Fallopian tube (tissue), 1 donor: ENCODE data around the genes TMEM140, STRA8, DGKI and ATP6V0A4.

- PRO-cap: bidirectional peak, plus-strand start at chr7:135147811, minus-strand start at chr7:135147739; unidirectional peak, plus-strand start at chr7:135148087; unidirectional peak, minus-strand start at chr7:135148592
Measured at GRCh38 chr7:135147669-135148916, at the start of gene TMEM140. TSS of gene TMEM140 (plus strand) at chr7:135148072.

DNA sequence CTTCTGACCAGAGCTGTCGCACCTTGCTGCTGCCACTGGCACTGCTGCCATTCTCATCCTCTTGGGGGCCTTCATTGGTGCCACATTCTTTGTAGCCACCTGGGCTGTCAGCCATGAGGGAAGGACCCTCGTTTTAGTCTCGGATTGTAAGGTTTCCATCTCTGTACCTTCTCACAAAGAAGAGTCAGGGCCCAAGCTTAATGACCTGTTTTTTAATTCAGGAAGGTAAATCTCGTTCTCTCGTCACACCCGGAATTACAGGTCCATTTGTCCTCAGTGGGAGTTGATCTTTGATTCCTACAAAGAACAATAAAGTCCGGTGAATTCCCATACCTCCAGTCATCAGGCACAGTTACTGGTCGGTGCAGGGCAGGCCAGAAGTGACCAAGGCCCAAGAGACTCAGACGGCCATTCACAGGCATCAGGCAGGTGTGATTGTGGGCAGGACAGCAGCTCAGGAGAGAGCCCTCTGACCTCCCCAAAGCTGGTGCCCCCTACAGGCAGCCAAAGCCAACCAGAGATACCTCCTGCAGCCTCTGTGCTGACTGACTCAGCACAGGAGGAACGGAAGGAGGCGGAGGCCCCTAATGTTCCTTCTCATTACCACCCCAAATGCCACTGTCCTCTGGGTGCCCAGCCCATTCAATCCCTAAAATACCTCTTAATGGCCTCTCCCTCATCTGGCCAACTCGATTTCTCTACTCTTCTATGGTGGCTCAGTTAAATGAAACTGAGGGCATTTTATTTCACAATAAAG is 1.6 kb downstream of the CYREN start:
- PRO-cap: no peak

- PRO-cap: unidirectional peak, plus-strand start at chr7:135207702
Measured at GRCh38 chr7:135207440-135207922, 3.8 kb downstream of the WDR91 start.

DNA sequence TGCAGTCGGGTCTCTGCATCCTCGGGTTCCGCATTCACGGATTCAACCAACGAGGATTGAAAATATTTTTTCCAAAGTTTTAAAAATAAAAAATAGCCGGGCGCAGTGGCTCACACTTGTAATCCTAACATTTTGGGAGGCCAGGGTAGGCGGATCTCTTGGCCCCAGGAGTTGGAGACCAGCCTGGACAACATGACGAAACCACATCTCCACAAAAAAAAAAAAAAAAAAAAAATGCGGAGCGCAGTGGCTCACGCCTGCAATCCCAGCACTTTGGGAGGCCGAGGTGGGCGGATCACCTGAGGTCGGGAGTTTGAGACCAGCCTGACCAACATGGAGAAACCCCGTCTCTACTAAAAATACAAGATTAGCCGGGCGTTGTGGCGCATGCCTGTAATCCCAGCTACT is 877 bp upstream of the WDR91 start:
- PRO-cap: no peak

DNA sequence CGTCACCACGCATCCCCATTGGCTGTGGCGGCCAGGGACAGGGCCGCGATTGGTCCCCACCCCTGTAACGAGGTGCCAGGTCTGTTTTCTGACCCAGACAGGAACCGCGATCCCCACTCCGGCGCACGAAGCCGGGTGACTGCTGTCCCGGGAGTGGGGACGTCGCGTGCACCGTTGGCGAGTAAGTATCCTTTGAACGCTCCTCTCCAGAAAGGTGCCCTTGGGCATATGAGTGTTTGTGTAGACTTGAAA is at the start of gene STRA8:
Gene STRA8, plus strand, starts transcription at position 116 of the 252 bp plus-strand sequence.
- PRO-cap: no peak

GRCh38 chr7:135661606-135662156 is 633 bp upstream of the STMP1 start:
- PRO-cap: no peak

DNA sequence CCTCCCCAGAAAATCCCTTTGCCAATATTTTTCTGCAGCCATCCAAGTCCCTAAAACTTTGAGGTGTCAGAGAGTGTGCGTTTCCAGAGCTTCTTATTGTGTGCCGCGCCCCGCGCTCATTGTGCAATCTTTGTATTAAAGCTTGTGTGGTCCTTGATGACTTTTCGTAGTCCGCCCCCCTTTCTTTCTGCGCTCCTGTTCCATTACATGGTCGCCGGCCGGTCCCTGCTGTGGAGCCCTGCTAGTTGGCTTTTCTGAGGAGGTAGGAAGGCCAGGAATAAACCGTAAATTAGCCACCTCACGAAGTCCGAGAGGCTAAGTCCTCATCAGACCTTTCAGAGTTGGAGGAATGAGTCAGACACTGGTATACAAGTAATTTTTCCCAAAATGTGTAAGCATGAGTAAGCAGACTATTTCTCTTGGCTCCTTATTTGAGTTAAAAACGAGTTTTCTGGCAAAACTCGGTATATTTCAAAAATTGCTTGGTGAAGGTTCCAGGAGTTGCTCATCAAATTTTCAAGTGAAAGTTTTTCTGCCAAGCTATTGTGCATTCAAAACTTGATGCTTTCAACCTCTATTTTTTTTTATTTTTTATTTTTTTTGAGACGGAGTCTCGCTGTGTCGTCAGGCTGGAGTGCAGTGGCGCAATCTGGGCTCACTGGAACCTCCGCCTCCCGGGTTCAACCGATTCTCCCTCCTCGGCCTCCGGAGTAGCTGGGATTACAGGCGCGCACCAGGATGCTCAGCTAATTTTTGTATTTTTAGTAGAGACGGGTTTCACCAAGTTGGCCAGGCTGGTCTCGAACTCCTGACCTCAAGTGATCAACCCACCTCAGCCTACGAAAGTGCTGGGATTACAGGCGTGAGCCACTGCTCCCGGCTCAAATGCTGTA is 694 bp downstream of the STMP1 start:
- PRO-cap: no peak

DNA sequence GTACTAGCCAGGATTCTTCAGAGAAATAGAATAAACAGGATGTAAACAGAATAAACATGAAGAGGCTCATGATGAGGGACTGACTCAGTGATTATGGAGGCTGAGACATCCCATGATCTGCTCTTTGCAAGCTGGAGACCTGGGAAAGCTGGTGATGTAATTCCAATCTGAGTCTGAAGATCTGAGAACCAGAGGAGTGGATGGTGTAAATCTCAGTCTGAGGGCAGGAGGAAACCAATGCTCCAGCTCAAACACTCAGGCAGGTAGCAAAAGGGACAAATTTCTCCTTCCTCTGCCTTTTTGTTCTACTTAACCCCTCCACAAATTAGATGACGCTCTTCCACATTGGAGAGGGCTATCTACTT is 63.0 kb upstream of the FAM180A start:
- PRO-cap: no peak

DNA sequence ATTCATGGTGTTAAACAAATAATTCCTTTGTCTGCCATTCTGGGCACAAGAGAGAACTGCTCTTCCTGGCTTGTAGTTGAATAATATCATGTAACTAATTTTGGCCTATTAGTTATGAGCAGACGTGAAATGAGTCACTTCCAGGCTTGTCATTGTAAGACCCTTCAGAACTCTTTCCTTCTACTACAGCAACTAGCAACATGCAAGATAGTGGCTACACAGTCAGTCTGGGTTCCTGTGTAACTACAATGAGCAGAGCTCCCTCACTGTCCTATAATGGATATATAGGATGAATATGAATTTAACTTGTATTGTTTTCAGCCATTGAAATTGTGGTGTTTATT is 2.8 kb upstream of the MTPN start:
- PRO-cap: no peak

GRCh38 chr7:137454770-137455172 is 111.2 kb upstream of the PTN start:
- PRO-cap: no peak

- PRO-cap: no peak
Measured at GRCh38 chr7:137846662-137848043, at the start of gene DGKI. TSS of gene DGKI (minus strand) at chr7:137846974.

DNA sequence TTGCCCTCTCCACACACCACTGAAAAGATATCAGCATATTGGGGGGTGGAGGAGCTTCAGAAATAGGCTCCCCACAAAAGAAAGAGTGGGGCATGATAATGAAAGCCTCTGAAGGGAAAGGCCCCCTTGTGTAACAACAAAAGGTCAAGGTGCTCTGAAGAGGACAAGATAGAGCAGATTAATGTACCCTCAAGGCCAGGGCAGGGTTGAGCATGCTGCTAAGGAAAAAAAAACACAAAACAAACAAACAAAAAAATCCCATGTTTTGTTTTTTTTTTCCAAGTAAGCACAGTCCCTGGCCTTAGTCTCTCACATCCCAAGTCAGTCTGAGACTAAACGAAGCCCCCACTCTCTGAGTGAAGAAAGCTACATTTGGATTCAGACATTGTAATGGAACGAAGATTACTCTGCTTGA is 27.3 kb upstream of the DGKI start:
- PRO-cap: no peak

DNA sequence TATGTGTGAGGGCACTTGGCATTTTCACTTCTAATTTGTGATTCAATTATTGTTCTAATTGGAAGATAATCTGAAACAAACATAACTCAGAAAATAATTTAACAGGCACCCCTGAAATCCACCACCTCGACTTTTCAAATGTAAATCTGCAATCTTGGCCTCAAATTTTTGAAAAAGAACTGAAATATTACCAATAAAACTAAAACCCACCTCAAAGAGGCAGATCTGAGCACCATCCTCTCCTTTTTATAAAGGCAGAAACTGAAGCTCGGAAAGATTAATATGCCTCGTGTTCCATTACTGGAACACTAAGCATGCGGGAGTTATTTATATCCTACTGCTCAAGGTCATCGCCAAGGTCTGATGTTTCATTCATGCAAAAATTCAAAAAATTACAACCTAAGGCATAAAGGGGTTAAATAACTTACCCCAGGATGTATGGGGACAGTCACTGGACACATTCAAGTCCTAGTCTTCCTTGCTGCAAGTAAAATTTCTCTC is 46.4 kb downstream of the CREB3L2 start:
- PRO-cap: no peak

DNA sequence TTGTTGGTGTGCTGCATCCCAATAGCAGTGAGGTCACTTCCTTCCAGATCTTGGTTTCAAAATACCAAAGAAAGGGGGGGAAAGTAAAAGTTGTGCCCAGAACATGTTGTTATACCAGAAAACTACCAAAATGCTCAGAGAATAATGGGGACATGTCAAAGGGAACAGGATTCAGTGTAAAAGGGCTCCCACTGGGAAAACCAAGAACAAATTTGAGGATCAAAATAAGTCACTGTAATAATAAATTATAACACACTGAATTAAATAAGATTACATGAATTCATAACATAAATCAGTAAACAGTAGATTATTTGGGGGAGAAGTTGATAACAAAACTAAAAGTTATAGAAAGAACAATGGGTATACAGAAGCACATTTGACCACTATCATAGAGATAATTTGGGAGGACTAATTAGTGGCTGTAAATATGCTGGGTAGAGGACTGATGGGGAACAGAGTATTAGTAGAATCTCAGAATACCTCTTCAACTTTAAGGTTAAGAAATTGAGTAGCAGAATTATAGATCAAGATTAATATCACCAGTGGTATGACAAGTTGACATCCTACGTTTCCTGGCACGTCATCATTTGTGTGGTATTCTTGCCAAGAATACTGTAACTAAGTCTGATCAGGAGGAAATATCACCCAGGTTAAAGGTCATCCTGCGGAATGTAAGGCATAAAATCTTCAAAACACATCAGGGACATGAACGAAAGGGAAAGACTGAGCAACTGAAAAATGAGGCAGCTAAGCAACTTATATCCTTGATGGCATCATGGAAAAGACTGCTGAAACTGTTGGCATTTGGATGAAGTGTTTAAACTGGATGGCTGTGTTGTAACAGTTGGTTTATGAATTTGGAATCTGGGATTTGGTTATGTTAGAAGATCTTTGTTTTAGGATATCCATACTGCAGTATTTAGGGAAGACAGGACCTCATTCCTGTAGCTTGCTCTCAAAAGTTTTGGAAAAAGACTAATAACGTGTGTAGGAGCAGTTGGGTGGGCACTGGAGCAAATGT is 85.9 kb downstream of the TRIM24 start:
- PRO-cap: no peak

- PRO-cap: no peak
Measured at GRCh38 chr7:138583448-138583753, 117.8 kb downstream of the SVOPL start.

DNA sequence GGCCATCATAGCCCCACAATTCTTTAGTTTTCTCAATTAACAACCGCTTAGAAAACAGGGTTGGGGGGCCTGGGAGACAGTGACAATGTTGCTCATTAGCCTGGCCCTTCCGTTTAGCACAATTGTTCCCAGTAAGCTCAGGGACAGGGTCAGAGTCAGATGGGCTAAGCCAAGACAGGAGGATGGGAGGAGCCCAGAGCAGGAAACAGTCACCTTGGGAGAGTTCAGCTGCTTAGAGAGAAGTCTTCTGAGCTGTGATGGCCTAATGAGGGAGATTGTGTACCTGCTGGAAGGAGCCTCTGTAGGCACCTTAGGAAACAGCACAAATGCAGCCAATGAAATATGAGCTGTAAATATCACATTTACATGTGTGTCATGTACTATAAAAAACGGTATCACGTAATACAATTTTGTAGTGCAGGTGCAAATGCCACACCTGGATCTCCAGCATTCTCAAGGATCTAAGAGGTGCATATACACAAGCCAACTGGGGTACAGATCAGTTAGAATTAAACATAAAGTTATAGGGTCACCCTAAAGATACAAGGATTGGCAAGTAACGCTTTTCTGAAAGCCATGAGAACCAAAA is 35.8 kb downstream of the SVOPL start:
- PRO-cap: unidirectional peak, minus-strand start at position 111 of the sequence

- PRO-cap: no peak
Measured at GRCh38 chr7:138797714-138798507, at the start of gene ATP6V0A4. TSS of gene ATP6V0A4 (minus strand) at chr7:138798196.

DNA sequence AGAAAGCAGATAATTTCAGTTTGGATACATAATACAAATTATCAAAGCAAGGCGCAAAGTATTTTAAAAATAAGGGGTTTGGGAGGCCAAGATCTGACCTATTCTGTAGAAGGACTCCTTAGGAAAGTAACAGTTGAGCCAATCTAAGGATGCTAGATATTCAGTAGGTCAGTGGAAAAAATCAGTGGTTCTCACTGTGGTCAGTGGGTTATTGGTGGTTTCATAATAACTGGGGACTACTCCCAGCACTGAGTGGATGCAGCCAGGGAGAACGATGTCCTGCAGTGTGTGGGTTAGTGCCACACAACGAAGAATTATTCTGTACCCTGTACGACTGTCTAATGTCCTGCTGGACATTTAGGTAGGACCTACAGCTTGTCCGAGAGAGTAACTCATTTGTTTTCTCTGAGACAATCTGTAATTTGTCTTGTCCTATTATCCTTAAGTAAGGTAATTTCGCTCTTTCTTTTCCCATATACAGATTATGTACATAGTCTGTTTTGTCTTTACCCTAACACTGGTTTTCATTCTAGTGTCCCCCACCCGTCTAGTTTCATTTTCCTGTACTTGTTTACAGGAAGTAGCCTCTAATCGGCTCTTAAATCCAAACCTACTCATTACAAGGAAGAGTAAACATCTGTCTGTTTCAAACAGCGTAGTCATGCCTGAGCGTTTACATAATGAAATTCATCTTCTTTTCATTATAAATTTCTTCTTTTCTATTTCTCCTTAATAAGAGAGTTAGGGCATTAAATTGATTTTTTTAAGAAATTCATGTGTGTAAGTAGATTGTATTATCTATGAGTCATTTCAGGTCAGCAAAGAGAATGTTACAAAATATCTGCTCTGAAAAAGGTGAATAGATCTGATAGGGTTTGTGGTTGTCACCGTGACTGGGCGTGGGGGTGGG is 8.1 kb upstream of the ZC3HAV1L start:
- PRO-cap: no peak

DNA sequence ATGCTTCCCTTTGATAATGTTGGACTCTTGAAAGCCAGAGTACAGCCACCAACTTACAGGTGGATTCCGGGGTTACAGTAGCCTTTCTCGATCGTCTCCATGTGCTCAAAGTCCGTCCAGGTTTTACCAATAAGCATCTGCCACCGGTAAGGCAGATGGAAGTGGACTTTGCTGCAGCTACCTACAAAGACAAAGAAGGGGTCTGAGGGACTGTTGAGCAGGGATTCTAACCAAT is 33.4 kb downstream of the ZC3HAV1 start:
- PRO-cap: no peak

DNA sequence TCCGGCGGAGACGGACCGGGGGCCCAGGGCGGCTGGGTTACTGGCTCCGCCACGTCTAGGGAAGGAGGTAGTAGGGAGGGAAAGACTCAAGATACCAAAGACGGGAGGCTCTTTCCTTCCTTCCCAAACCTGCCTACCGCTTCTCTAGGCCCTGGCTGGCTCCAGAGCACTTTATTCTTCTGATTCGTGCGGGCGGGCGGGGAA is 1.1 kb downstream of the ZC3HAV1 start:
- PRO-cap: no peak